Metastatic Liver Carcinoma in the Lung (tissue), 2 donors: Measurements from ENCODE around the genes PHF14 and THSD7A.

GRCh38 chr7:8149354-8149784, 112.6 kb downstream of the ICA1 start:
- PRO-cap, 2 experiments = no peak in any of the 2 experiments

DNA sequence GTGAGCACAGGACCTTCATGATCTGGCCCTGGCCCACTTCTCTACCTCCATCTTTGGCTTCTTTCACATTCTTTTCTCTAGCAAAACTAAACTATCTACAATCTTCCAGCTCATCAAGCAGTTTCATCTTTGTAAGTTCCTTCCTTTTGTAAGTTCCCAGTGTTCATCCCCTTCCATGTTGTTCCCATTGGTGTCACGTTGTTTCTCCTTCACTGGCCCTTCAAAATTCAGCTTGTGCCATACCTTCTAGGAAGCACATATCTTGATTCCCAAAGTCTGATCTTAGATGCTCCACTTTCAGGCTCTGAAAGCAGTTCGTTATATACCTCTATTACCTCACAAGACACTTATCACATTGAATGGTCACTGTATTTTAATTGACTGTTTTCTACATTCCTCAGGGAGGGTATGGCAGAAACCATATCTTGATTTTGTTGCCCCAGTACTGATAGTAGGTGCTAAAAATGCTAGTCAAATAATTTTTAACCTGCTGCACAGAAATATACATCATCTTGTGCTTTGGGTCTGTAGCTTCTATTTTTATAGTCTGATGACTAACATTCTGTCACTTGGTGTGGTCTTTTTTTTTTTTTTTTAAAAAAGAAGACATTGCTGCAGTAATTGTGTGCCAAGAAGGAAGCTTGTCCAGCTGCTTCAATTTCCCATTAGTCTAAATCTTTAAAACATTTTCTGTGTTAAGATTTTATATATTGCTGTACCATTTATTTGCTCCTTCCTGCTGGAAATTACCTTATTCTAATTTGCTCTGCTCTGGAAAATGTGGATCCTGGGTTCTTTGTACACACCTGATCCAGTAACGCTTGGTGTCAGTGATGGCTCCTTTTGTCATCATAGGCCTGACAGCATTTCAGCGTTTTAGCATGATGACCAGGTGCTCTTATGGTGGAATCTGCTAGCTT, 83.7 kb downstream of the ICA1 start:
- PRO-cap, 2 experiments = no peak in any of the 2 experiments

- PRO-cap, 2 experiments = no peak in any of the 2 experiments
Observed at GRCh38 chr7:8262933-8263135, 867 bp upstream of the ICA1 start.

DNA sequence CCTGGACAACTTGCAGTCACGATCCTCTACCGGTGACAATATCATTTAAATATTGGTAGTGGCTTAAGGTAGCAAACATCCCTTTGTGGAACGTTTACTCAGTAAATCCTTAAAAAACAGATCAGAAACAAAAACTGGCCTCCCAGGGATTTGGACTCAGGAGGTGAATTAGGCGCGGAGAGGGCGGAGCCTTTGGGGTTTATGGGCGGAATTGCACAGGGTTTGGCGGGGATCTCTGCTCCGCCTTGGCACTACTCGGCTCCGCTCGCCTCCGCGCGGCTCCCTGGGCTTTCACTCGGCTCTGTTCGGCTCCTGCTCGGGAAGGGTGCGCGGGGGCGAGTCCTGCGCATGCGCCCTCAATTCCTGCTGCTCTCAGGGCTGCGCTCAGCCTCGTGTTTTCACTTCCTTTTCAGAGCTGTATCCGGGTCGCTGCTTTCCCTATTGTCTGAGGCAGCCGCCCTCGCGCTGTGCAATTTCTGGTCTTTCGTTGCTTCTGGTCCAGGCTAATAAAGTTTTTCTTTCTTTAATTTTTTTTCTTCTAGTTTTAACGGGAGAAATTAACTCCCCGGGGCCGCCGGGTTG, at the start of gene PHF14:
PHF14 (plus strand) TSS at position 401 of the 582 bp plus-strand sequence.
- PRO-cap, 2 experiments = peak in 2 of 2 experiments; most common plus-strand start position 401 of the sequence (in 2); most common minus-strand start position 303 of the sequence (in 1)

GRCh38 chr7:10997235-10998019, 23.8 kb downstream of the PHF14 start:
- PRO-cap, 2 experiments = no peak in any of the 2 experiments

GRCh38 chr7:11036810-11037406, 63.2 kb downstream of the PHF14 start:
- PRO-cap, 2 experiments = no peak in any of the 2 experiments

- PRO-cap, 2 experiments = no peak in any of the 2 experiments
Observed at GRCh38 chr7:11792106-11792501, 39.9 kb downstream of the THSD7A start.

DNA sequence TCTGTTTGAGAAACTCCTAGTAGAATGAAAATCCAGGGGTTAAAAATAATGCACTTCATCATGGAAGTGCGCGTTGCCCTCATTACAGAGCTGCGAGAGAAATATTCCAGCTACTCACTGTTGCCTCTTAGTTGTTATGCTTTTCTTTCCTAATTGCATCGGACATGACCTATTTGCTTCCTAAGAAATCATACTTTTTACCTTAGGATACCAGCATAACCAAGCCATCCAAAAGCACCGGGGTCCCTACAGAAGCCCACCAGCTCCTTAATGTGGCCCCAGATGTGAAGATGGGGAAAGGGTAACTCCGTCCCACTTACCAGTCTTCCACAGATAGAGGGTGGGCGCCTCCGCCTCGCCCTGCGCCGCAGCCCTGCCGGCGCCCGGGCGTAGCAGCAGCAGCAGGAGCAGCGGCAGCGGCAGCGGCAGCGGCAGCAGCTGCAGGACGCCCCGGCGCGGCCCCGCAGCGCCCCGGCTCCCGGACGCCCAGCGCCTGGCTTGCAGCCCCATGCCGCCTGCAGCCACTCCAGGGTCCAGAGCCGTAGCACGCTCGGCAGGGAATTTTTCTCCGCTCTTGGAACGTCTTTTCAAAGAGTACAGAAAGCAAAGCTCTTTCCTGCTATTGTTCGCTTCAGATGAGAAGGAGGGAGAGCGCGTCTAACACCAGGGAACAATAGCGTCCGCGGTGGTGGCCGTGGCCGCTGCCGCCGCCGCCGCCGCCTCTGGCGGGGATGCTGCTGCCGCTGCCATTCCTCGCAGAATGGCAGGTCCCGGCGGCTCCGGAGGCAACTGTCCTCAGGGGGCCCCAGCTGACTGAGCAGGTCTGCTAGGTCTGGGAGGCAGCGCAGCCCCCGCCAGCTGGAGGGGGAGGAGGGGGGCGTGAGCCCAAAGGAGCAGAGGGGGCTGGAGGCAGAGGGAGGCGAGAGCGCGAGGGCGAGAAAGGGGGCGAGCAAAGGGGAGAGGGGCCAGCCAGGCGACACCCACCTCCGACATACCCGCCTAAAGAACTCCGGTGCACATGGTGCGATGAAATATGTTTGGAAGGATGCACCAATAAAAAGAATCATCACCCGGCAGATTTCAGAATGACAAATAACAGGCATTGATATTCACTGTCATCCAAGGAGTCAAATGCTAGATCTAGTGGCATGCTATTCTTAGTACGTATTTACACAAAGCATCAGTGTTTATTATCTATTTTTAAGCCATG, at the start of gene THSD7A:
THSD7A (minus strand) TSS at position 762 of the 1,210 bp plus-strand sequence.
- PRO-cap, 2 experiments = no peak in any of the 2 experiments

- PRO-cap, 2 experiments = no peak in any of the 2 experiments
Observed at GRCh38 chr7:11833349-11833824, 1.4 kb upstream of the THSD7A start.

DNA sequence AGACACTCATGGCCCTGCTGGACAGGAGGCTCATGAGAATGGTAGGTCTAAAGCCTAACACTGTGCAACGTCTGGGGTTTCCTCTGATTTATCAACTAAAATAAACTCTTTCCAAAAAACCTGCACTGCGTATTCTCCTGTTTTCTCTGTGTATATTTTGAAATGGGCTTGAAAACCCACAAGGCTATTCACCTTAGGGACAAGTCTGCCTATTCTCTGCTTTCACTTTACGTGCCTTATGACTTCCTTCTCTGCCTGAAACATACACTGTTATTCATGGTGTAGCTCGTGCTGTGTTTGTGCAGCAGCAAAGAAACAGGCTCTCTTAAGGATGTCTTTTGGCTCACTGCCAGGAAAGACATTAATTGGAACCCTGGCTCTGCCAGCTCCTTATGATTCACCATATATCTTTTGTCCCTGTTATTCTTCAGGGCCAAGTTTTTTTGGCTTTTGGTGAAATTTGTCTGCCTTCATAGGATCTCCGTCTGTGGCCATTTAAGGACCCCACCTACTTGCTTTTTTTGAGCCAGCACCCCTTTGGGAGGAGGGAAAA, 92.4 kb downstream of the TMEM106B start:
- PRO-cap, 2 experiments = no peak in any of the 2 experiments

GRCh38 chr7:12404157-12404588, 508 bp upstream of the VWDE start:
- PRO-cap, 2 experiments = no peak in any of the 2 experiments

GRCh38 chr7:12497520-12498005, 6.7 kb upstream of the ENSG00000226690 start:
- PRO-cap, 2 experiments = no peak in any of the 2 experiments

GRCh38 chr7:12565305-12565810, 5.2 kb upstream of the SCIN start:
- PRO-cap, 2 experiments = no peak in any of the 2 experiments

GRCh38 chr7:12635904-12636267, 51.5 kb upstream of the ARL4A start:
- PRO-cap, 2 experiments = no peak in any of the 2 experiments

- PRO-cap, 2 experiments = no peak in any of the 2 experiments
Observed at GRCh38 chr7:12785470-12785958, 98.1 kb downstream of the ARL4A start.

- PRO-cap, 2 experiments = no peak in any of the 2 experiments
Observed at GRCh38 chr7:13161298-13161540, 473.8 kb downstream of the ARL4A start.

- PRO-cap, 2 experiments = no peak in any of the 2 experiments
Observed at GRCh38 chr7:13778980-13779297, 210.5 kb downstream of the ETV1 start.

DNA sequence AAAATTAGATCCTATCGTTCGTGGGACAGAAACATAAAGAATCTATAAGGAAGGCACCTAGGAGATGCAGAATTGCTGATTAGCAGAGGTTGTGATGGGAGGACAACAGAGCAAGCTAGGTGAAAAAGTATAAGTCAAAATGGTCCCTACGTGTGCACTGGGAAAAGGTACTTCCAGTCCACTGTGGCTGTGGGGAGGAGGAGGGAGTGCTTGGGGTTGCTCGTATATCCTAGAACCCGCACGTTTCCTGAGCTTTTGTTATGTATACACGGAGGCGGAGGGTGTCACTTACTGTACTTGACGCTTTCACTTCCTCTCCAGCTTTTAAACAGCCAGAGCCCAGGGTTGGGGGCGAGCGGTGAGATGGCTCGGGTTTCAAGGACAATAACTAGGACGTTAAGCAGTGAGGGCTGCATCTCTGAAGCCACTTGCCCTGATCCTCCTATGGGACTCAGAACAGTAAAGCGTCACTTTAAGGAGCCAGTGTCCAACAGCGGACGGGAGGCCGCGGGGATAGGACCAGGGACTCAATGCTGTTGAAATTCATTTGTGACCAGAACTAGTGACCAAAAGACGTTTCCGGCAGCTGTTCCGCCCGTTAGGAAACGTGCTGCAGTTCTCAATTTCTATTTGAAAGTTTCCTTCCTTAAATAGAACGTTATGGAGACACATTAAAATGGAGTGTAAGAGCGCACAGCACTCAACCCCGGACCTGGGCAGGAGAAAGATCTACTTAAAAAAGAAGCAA, 969 bp upstream of the ETV1 start:
- PRO-cap, 2 experiments = peak in 2 of 2 experiments; most common plus-strand start position 335 of the sequence (in 2); most common minus-strand start position 249 of the sequence (in 1)

GRCh38 chr7:14084713-14085156, 95.3 kb upstream of the ETV1 start:
- PRO-cap, 2 experiments = no peak in any of the 2 experiments

GRCh38 chr7:14313120-14313555, 323.7 kb upstream of the ETV1 start:
- PRO-cap, 2 experiments = no peak in any of the 2 experiments